LNCaP clone FGC (cell line): ENCODE measurements around a stretch of chr11.

GRCh38 chr11:66707084-66707861 lies 21.7 kb downstream of the SPTBN2 start:
- RRBS, 2 experiments = 97% methylated on average over 2 of the region's 39 CpGs

GRCh38 chr11:66715178-66715731 lies 13.8 kb downstream of the SPTBN2 start:
- RRBS, 2 experiments = no CpG with 5 or more reads among the region's 8 CpGs

DNA sequence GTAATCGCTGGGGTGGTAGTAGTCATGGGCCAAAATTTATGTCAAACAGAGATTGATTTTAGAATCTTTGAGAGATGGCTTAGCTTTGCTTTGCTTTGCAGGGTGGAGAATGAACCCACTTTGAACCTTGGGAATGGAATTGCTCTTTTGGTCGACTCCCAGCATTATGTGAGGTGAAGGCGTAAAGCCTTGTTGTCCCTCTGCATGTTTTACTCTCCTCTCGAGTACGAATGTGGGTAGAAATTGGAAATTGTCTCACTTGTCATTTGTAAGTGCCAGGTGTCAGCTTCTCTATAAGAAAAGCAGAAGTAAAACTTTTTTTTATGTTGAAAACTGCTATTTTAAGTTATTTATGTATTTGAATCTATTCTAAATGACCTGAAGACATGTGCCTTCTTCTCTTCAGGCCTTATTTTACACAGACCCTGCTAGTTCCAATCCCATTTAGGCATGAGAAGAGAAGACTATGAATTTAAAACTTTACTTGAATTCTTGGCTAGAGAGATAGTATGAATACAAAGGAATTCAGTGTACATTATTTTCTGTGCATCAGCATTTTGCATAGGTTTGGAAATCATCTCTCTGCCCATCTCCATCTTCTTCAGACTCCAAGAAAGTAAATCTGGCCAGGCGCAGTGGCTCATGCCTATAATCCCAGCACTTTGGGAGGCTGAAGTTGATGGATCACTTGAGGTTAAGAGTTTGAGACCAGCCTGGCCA lies 42.2 kb upstream of the RCE1 start:
- RRBS, 2 experiments = no CpG with 5 or more reads among the region's 6 CpGs

DNA sequence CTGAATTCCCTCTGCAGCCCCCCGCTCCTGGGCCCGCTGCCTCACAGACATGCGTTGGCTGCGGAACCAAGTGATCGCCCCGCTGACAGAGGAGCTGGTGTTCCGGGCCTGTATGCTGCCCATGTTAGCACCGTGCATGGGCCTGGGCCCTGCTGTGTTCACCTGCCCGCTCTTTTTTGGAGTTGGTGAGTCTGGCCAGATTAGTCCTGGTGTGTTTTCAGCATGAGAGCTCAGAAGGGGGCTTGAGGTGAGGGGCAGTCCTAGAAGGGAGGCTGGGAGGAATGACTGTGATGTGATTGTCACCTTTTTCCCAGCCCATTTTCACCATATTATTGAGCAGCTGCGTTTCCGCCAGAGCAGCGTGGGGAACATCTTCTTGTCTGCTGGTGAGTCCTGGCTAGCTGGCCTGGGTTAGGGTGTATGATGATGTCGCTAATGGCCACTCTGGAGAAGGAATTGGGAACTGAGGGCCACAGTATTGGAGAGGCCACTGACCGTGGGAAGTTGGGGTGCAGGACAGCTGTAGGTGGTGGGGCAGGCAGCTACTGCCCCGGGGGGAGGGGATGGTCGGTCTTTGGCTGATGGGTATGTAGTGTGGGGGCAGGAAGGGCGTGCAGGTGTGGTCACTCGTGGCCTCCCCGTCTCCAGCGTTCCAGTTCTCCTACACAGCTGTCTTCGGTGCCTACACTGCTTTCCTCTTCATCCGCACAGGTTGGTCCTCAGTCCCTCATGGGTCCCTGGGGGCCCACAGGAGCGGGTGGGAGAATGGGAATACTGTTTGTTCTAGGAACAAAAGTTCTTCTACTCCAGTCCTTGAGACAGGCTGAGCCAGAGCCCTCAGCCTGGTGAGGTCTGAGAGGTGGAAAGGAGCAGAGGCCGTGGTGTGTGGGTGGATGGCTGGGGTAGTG lies 1.9 kb downstream of the RCE1 start:
- RRBS, 2 experiments = no CpG with 5 or more reads among the region's 24 CpGs

- RRBS, 2 experiments = no CpG with 5 or more reads among the region's 17 CpGs
These were observed 5.2 kb upstream of the LRFN4 start for GRCh38 chr11:66851569-66852212.

DNA sequence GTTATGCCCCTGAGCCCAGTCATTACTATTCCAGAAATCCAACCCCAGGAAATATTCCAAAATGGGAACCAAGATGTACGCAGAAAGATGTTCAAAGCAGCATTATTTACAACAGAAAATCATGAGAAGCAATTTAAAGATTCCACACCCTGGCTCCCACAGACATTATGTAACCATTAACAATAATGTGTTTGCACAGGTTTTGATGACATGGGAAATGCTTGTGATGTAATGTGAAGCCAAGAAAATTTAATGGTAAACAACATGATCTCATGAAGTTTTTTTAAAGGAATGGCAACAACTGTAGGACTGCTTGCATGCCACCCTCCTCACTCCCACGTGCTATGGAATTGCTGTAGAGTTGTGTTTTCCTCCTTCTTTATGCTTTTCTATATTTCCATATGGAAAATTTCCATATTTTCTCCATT lies 20.7 kb downstream of the LRFN4 start:
- RRBS, 2 experiments = no CpG with 5 or more reads among the region's 2 CpGs

- RRBS, 2 experiments = no CpG with 5 or more reads among the region's 18 CpGs
These were observed 4.8 kb downstream of the SYT12 start for GRCh38 chr11:67027517-67028438.

- RRBS, 2 experiments = 33 to 65% methylated on average over 1 to 4 of the region's 53 CpGs
These were observed 14.8 kb downstream of the RHOD start for GRCh38 chr11:67071243-67072138.

- RRBS, 2 experiments = no CpG with 5 or more reads among the region's 12 CpGs
These were observed 20.6 kb downstream of the RHOD start for GRCh38 chr11:67077241-67077747.

GRCh38 chr11:67120798-67121704 lies 2.0 kb downstream of the KDM2A start:
- RRBS, 2 experiments = no CpG with 5 or more reads among the region's 10 CpGs

GRCh38 chr11:67183207-67184029 lies 64.4 kb downstream of the KDM2A start:
- RRBS, 2 experiments = no CpG with 5 or more reads among the region's 4 CpGs

DNA sequence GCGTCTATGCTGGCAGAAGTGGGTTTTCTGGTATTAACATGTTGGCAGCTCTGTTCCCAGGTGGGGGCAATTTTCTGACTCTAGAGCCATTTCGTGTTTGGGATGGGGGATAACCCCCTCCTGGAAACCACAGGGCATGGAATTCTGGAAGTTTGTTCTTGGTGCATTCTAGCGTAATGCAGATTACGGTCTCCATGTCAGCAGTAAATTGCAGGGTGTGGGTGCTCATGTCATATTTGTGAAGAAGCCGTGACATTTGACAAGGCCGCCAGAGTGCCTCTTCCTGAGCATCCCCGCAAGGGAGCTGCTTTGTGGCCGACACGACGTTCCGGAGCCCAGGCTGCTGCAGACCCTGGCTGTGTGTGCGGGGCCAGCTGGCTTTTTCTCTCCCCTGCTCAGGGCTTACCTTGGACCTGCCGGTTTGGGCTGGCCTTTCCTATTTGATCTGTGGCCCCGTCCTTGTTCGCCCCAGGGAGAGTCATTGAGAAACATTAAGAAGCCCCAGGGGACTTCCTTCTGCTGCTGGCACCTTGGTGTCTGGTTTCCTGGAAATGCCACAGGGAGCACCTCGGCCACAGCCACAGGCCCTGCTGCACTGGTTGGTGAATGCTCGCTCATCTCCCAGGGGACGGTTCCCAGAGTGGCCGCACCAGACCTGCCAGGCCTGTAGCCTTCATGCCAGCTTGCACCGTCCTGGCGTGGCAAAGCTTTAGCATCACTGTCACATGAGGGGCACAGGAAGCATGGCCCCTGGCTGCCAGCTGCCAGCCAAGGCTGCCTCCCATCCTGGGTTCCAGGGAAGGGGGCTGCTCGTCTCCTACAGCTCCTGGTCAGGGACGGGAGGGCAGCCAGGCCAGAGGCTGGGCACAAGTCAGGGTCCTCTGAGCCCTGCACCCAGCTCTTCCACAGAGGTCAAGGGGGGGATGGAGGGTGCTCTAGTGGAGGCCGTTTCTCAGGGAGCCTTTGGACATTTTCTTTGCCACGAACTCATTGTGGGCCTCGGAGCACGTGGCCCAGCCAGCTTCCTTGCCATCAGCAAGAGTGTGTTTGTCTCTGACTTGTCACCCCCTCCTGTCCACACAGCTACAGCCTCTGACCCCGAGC lies 5.4 kb downstream of the GRK2 start:
- RRBS, 2 experiments = 28 to 42% methylated on average over 2 of the region's 28 CpGs

- RRBS, 2 experiments = 91 to 96% methylated on average over 7 of the region's 40 CpGs
These were observed 10.9 kb downstream of the GRK2 start for GRCh38 chr11:67276766-67277945.

- RRBS, 2 experiments = 96 to 100% methylated on average over 1 to 3 of the region's 15 CpGs
These were observed 8.6 kb upstream of the ANKRD13D start for GRCh38 chr11:67280495-67280930.

GRCh38 chr11:67280932-67282007 lies 7.8 kb upstream of the ANKRD13D start:
- RRBS, 2 experiments = 96 to 97% methylated on average over 9 of the region's 48 CpGs

GRCh38 chr11:67287382-67288097 lies 1.6 kb upstream of the ANKRD13D start:
- RRBS, 2 experiments = 100% methylated on average over 1 of the region's 13 CpGs; no CpG with 5 or more reads in 1 of the 2 experiments

DNA sequence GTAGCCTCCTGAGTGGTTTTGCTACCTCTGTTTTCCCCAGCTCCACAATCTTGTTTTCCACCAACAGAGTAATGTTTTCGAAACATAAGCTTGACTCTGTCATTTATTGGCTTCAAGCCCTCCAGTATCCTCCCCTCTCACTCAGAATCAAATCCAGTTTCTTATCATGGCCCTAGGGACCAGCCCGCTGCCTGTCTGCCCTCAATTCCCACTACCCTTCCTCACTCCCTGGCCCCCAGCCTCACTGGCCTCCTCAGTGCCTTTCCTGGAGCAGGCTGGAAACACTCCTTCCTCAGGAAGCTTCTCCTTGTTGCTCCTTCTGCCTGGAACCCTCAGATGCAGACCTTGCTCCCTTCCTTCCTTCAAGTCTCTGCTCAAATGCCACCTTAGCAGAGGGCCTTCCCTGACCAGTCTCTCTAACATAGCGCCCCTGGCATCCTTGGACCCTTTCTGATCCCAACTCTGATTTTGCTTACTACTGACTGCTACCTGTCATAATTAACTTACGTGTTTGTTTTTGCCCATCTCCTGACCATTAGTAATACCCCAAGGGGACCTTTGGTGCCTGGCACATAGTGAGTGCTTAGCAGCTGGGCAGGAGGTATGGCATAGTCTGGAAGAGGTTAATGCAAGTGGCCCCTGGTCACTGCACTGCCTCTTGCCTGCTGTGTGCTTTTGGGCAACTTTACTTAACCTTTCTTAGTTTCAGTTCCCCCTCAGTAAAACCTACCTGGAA lies 3.7 kb downstream of the POLD4 start:
- RRBS, 2 experiments = no CpG with 5 or more reads among the region's 4 CpGs

GRCh38 chr11:67351068-67351997 lies 2.0 kb downstream of the POLD4 start:
- RRBS, 2 experiments = 94 to 96% methylated on average over 3 of the region's 13 CpGs

DNA sequence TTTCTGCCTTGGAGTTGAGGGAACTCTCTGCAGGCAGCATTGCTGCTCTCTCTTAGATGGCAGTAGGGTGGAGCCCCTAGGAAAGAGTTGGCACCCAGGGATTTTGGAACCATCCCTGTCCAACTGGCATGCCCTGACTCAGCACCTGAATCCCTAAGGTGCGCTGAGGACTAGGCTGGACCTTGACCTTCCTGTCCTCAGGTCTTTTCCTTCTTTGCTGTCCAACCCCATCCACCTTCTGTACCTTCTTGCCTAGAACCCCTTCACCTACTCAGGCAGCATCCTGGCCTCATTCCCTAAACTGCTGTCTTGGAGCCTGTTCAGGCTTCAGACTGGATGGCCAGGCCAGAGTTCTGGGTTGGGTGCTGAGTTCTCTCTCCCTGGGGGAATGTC lies 2.5 kb upstream of the POLD4 start:
- RRBS, 2 experiments = no CpG with 5 or more reads among the region's 1 CpG

DNA sequence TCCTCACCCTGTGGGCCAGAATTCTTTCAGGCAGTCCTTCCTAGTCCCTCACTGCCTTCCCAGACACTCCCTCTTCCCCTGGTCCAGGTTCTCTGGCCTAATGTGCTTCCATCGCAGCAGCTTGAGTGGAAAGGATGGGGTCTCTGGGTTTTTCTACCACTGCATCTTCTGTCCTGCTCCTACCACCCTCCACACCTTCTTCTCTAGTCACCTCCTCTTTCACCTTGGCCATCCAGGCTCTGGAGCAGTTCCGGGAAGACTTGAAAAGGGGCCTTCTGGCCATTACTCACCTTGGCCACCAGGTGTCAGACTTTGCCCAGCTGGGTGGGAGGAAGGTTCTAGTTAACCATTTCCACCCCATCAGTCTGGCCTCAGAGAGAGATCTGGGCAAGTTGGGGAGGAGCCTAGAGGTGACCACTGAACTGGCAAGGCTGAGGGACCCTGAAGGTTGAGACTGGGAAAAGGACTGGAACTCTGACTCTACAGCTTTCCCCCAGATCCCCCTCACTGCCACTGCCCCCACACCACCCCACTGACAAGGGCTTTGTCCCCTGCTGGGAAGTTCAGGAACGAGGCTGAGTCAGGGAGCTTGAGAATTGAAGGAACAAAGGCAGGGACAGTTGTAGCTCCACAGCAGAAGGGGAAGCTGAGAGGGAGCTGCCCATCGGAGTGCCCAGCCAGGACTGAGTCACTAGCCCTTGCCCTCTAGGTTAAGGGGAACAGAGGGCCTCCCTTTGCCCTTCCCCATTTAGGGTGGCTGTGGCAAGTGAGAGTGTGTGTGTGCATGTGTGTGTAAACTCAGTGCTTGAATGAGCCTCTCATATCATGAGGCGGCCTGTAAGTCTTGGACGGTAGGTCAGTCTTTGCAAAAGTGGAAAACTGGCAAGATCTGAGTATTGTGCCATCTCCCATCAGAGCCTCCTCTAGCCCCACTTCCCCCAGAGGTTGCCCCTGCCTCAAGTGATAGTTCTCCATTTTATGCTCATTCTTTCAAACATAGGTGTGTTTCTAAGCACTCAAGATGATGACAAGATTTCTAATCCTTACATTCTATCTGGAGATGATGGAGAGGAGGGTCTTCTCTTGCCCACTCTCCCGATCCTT lies 3.7 kb upstream of the POLD4 start:
- RRBS, 2 experiments = no CpG with 5 or more reads among the region's 7 CpGs